ENCODE results near the genes FADD and INPPL1.

DNA sequence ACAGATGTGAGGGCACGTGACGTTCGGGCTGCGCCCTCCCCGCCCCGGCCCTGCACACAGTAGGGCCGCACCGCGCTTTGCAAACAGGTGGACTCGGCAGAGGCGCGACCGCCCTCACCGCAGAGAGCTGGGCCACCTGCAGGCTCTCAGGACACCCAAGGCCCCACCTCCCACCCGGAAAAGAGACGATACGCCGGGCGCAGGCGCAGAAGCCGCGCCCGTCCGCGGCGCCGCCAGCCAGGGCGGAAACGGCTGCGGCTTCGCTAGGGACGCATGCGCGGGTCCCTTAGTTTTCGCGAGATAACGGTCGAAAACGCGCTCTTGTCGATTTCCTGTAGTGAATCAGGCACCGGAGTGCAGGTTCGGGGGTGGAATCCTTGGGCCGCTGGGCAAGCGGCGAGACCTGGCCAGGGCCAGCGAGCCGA is at the start of gene FADD:
FADD (plus strand) TSS at position 318 of the 425 bp plus-strand sequence.
- PRO-cap: bidirectional peak, plus-strand start at position 337 of the sequence, minus-strand start at position 148 of the sequence

DNA sequence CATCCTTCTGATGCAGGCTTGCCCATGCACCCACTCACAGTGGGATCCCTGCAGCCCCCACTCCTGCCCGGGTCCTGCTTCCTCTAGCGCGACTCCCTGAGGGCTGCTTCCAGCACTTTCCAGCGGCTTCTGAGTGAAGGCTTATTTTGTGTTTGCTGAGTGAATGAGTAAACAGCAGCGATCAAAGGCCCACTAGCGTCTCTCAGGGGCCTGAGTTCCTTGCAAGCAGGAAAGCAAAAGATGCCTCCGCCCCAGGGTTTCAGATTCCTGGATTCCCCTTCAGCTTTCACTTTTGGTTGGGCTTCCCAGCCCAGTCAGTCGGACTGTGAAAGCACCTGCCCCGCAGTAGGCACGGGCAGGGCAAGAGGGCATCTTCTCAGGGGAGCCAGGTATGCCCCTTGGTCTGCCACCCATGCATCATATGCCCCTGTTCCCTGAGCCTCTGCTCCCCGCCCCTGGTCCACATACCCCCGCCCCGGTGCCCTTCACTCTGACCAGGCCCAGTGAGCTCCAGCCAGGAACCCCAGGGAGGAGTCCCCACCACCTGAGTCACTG is 9.2 kb downstream of the FADD start:
- PRO-cap: no peak

DNA sequence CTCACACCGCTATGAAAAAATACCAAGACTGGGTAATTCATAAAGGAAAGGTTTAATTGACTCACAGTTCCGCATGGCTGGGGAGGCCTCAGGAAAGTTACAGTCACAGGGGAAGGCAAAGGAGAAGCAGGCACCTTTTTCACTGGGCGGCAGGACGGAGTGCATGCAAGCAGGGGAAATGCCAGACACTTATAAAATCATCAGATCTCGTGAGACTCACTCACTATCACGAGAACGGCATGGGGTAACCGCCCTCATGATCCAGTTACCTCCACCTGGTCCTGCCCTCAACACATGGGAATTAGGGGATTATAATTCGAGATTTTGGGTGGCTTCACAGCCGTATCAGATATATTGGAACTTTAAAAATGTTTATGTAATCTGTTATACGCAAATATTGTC is 44.3 kb downstream of the PPFIA1 start:
- PRO-cap: no peak

DNA sequence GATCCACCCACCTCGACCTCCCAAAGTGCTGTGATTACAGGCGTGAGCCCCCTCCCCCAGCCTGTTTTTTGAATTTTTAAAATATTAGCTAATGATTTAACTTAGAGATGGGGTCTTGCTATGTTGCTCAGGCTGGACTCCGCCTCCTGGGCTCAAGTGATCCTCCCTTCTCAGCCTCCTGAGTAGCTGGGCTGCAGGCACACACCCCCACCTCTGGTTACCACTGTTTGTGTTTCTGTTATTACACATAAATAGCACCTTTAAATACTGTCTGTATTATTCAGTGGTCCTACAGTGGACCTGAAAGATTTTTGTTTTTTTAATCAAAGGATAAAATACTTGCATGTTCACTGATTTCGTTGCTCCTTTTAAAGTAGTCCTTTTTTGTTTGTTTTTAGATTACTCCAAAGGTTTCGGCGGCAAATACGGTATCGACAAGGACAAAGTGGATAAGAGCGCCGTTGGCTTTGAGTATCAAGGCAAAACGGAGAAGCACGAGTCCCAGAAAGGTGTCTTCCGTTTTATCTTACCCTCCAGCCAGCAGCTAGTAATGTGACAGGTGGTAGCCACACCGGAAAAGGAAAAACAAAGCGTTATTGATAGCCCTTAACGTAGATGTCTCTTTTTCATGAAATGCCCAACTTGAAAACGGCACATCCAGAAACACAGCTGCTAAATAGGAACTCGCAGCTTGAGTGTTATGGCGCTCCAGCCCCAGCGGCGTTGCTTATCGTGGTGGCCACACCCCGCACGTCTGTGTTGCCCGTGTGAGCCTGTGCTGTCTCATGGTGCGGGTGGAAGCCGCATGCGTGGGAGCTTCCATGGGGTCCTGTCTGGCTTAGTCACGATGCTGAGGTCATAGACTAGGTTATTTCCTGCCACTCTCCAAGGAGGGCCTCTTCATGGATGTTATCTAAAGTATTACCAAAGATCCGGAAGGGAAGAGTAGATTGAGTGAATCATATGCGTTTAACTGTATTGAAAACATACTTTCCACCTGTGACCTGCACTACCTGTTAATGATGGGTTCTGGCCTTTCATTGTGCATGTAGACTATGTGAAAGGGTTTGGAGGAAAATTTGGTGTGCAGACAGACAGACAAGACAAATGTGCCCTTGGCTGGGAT is 21.4 kb downstream of the CTTN start:
- PRO-cap: no peak

DNA sequence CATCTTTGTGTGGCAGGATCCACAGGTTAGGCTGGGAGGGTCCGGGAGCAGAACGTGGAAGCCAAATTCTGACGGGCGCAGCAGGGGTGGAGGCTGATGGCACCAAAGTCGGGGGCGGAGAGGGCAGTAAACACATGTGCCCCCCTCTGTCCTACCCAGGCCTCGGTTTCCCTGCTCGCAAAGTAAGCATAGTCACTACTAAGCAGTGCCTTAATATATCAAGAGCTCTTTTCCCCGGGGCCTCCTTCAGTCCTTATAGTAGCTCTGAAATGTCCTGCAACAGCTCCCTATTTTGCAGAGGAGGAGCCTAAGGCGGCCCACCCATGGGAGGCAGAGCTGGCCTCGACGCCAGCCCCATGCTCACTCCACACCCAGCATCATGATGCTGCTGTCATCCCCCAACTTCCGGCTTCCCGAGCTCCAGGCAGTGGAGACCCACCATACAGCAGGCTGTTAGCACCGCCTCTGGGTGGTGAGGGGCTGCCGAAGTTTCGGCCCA is 230.0 kb downstream of the CTTN start:
- PRO-cap: no peak

DNA sequence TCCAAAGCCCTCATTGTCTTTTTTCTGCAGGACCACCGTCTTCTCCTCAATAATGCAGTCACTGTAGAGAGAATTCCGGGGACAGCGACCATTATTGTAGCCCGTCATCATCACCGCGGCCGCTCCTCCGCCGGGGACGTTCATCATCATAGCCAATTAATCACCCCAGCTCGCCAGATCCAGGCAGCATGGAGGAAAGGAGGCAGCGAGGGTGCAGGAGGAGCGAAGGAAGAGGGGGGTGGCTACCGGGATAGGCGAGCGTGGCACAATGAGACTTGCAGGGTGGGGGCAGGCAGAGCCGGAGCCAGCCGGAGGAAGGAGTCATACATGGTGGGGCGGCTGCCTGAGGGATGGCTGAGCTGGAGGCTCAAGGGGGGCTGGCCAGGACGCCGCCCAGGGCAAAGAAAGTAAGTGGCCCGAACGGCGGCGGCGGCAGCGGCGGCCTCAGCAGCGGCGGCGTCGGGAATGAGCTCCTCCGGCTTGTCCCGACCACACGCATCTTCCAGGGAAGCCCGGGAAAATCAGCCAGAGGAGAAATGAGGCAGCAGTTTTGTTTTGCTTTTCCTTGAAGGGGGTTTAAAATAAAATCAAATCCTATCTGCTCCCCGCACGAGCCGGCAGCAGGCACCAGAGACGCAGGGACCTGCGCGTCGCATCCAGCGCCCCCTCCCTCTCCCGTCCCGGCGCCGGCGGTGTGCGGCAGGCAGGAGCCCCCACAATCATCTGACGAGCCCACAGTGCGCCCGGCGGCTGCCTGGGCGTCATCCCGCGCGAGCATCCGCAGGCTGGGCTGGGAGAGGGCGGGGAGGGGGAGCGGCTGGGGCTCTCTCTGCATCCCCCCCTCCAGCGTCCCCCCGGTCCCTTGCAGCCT is 263.5 kb downstream of the CTTN start:
- PRO-cap: no peak

- PRO-cap: no peak
Observed at GRCh38 chr11:70666671-70667026, 268.3 kb downstream of the CTTN start.

DNA sequence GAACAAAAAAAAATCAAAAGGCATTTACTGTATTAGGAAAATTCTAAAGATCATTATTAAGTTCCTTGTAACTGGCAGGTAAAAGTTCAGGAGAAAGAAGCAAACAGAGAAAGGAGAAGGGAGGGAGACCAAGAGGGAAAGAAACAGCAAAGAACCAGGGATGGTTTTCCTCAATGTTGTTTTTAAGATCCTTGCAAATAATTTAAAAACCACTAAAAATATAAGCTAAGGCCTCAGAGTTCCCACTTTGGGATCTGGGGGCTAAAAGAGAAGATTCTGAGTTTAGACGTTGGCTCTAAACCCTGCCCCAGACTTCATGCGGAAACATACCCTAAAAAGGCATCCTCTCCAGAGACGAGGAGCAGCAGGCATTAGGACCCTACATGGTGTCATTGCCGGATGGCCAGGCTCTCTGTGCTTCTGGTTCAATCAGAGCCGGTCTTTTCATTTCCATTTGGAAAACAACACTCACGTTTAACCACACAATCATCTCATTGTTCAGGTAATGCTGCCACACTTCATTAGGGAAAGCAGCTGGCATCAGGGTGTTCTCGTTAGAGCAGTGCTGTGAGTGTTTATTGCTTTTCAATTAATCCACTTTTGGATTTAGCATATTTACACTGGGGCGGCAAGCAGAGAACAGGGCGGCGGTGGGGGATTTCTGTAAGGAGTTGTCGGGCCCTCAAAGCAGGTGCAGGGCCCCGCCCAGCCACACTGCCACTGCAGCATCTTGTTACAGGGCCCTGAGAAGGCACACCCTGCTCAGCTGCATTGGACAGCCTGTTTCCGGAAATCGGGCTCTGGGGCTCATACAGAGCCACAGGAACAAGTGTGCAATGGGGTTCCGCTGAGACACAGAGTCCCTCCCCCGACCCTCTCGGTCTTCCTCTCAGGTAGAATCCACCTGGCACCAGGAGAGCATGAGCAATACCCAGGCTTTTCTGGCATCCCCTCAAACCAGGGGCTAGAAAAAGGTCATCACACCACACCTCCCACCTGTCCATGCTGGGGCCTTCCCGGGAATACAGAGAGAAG is 338.6 kb downstream of the SHANK2 start:
- PRO-cap: no peak

DNA sequence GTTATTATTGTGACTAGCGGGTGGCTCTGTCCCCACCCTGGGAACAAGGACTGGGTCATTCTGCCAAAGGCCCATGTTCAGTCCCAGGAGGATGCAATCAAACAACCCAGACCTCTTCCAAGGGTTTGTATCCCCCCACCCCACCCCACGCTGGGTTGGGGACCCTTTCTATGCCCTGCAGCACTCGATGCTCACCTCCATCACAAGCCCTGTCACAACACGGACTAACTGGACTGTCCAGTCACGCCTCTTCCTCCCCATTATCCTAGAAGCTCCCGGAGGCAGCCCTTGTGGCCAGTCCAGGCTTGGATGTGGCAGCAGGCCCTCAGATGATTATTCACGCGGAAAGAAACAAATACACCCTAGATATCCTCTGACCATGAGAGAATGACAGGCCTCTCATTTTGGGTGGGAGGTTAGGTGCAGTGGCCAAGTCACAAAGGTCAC is 3.7 kb downstream of the SHANK2 start:
- PRO-cap: no peak

DNA sequence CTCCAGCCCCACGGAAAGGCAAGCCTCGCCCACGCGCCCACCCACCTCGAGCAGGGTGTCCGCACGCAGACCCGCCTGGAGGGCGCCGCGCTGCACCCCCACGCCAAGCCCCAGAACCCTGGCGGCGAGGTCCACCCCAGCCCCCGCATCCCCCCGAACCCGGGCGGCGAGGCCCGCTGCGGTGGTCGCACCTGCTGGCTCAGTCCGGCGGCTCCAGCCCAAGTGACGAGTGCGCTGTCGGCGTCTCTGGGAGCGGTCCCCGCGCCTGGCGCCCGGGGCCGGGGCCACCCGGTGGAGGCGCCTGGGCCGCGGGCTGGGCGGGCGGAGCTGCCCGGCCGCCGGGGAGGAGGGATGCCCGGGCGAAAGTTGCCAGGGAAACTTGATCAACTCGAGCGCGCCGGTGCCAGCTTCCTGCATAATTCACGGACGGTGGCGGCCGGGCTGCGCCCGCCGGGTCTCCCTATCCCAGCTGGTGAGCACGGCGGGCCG is 1.1 kb downstream of the SHANK2 start:
- PRO-cap: bidirectional peak, plus-strand start at position 294 of the sequence, minus-strand start at position 224 of the sequence

GRCh38 chr11:71372633-71373172 is 75.5 kb downstream of the DHCR7 start:
- PRO-cap: no peak

DNA sequence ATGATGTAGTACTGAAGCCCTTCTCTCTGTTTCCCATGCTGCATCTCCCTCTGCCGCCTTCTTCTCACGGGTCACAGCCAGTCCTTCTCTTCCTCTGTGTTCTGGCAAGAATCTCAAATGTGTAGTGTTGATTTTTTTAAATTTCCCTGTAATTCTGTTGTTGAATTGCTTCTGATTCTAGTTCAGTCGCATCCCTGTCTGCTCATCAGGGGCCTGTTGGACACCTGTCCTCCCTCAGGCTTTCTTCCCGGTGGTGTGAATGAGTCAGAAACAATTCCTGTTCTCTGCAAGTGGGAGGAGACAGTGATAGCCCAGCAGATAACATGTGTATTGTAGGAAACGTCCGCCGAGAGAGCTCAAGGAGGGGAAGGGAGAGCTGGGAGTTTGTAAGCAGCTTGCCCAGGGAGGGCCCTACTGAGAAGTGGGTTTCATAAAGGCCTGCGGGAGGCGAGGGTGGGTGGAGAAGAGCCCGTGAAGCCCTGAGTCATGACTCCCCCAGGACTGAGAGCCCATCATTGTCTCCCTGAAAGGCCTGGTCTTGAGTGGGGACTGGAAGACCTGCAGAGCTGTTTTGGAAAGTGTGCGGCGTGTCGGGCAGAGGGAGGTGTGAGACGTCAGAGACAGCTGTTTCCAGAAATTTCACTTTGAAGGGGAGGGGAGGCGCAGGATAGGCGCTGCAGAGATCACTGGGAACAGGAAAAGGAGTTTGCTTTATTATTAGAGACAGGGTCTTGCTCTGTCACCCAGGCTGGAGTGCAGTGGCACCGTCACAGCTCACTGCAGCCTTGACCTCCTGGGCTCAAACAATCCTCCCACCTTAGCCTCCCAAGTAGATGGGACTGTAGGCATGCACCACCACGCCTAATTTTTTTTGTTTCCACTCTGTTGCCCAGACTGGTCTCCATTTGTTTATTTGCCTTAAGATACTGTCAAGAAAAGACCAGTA is 35.2 kb downstream of the NADSYN1 start:
- PRO-cap: no peak

- PRO-cap: unidirectional peak, minus-strand start at chr11:71786646; bidirectional peak, plus-strand start at chr11:71787065, minus-strand start at chr11:71786789
Observed at GRCh38 chr11:71786361-71786931, 46.6 kb upstream of the DEFB108B start.

DNA sequence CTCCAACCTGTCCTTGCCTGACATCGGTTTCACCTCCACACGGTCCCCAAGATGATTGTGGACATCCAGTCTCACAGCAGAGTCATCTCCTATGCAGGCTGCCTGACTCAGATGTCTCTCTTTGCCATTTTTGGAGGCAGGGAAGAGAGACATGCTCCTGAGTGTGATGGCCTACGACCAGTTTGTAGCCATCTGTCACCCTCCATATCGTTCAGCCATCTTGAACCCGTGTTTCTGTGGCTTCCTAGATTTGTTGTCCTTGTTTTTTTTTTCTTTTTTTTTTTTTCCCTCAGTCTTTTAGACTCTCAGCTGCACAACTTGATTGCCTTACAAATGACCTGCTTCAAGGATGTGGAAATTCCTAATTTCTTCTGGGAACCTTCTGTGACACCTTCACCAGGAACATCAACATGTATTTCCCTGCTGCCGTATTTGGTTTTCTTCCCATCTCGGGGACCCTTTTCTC is 25.0 kb downstream of the XNDC1N start:
- PRO-cap: no peak

DNA sequence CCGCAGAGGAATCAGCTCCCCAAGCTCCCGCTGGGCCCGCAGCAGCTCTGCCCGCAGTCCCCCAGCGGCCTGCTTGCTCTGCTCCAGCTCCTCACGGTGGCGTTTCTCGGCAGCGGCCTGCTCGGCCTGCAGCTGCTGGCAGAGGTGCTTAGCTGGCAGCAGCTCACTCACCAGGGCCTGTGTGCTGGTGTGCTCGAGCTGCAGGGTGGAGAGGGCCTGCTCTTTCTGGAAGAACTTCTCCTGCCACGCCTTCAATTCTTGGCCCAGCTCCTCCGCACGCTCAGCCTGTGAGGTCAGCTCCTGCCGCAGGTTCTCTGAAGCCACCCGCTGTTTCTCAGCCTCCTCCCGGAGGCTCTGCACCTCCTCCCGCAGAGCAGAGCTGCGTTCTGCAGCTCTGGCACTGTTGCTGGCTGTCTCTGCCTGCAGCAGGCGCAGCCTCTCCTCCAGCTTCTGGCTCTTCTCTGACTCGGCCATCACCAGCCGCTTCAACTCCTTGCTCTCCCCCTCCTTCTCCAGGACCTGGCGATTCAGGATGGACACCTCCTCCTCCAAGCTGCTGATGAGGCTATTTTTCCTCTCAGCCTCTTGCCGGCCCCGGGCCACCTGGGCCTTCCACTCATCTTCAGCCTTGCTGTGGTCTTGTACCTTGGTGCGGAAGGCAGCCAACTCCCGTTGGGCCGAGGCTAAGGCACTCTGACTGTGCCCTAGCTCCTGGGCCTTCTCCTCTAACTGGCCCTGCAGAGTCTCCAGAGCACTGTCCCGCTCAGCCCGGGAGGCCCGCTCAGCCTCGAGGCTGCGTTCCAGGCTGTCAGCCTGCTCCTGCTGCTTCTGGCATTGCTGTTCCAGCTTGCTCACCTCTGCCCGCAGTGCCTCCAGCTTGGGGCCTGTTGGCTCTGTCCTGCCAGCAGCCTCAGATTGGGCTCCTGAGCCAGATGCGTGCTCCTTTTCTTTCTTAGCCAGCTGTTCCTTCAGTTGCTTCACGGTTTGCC is 14.8 kb downstream of the IL18BP start:
- PRO-cap: no peak

GRCh38 chr11:72016392-72016591 is 17.6 kb downstream of the IL18BP start:
- PRO-cap: no peak

DNA sequence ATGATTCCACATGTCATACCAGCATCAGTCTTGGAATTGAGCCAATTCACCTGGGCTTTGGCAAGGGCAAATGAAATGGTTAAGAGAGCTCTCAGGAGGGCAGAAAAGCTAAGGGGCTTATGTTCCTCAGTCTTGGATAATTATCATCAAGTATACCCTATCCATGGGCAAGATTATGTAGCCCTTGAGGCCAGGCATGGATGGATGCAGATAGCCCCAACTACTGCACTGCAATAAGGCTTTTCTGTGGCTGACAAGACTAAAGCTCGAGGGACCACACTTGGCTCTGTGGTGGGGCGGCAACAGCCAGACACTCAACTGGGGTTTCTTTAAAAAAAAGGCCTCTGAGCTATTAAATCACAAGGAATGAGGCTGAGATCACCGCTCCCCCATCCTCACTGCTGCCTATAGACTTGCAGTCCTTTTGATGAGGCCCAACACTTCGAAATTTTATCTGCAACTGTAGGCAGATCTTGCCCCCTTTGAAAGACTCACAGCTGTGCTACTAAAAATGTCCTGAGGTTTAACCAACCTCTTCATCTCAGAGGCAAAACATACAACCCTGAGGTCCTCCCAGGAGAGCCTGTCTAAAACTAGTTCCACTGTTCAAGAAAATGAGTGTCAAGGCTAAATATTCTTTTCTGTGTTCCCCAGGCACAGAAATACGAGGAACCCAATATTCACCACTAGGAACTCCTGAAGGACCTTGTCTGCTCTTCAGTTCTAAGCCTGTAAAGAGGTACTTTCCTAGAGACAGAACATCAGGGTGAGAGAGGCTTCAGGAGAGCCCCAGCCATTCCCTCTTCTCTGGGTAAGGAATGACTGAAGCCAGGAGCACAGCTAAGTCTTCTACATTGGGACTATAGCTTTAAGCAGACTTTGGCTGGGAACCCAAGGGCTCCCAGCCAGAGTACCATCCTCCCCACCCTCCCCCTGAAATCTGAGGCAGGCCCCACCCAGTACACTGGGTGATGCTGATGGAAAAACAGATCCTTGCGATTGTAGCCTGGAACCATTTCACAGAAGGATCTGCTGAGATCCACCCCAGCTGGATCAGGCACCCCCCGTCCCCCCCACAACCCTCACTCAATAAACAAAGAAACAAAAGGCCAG is 39.4 kb downstream of the IL18BP start:
- PRO-cap: no peak

GRCh38 chr11:72041273-72042241 is 38.8 kb downstream of the NUMA1 start:
- PRO-cap: bidirectional peak, plus-strand start at chr11:72041302, minus-strand start at chr11:72041113; bidirectional peak, plus-strand start at chr11:72041594, minus-strand start at chr11:72041398; bidirectional peak, plus-strand start at chr11:72041916, minus-strand start at chr11:72041884; unidirectional peak, minus-strand start at chr11:72041986

- PRO-cap: no peak
Observed at GRCh38 chr11:72208123-72208744, 8.4 kb upstream of the FOLR2 start.

GRCh38 chr11:72224544-72225645 is at the start of gene INPPL1:
TSS of gene INPPL1 (plus strand) at chr11:72224767.
- PRO-cap: bidirectional peak, plus-strand start at chr11:72224782, minus-strand start at chr11:72224754; bidirectional peak, plus-strand start at chr11:72225129, minus-strand start at chr11:72225128; bidirectional peak, plus-strand start at chr11:72225515, minus-strand start at chr11:72225524

Data from type B pancreatic cell (in vitro differentiated cells).